Heart (tissue), 3 donors: ENCODE measurements around the gene CACYBP.

DNA sequence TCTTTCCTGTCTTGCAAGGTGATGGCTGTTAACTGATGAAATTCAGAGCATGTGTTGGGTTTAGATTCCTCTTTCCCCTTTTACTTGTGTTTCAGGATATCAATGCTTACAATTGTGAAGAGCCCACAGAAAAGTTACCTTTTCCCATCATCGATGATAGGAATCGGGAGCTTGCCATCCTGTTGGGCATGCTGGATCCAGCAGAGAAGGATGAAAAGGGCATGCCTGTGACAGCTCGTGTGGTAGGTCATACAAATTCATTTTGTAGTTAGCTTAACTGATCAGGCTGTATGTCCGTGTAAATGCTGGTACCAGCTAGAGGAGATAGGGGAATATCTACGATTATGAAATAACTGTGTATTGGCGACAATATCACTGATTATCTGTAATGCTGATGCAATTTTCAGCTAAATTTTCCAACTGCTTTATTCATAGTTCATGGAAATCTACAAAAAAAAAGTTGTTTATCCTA lies 8.2 kb downstream of the PRDX6 start:
- RAMPAGE, long total RNA, 2 experiments: no peak in any of the 2 experiments

DNA sequence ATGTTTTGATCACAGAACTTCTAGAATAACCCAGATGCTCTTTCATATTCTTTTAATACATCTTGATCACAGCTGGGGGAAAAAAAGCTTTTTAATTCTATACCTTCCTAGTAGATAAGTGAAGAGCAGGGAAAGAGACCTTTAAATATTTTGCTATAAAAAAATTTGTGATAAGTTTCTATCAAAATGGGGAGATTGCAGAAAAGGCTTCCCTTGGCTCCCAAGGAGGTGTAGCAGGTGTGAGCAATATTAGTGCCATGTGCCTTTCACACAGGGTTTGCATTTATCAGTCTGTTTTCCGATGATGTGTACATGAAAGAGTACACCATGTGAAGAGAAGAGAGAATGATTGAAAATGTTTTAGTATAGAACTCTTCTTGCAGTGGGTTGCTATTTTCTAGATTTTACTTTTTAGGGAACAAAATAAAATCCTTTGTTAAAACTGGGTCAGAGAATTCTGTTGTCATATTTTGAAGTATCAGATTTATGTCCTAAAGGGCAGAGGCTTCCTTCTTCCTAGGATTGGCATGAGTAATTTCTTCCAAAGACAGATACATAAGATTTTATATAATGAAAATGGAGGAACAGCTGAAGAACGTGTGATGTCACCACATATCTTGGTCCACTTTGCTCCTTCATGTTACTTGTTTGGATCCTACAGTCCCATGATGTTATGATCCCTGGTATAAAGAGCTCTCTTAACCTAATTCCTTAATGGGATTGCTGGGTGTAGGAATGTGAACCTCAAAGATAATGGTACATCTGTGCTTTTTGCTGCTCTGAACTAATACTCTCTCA lies 11.4 kb downstream of the PRDX6 start:
- RAMPAGE, long total RNA, 2 experiments: no peak in any of the 2 experiments

DNA sequence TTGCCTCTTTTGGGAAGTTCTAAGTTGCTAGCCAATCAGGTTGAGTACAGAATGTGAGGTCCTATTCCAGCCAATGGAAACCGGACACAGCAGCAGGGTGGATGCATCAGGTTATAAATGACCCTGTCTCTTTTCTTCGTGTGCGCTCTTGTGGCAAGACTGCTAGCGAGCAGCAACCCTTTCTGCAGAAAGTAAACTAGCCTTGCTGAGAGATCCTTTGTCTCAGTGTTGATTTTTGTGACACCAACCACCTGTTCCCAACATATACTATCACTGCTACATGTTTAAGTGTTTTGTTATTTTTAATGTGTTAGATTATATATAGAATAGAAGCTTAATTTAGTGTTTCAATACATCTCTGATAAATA lies 7.6 kb downstream of the TEX50 start:
- RAMPAGE, long total RNA, 2 experiments: no peak in any of the 2 experiments

DNA sequence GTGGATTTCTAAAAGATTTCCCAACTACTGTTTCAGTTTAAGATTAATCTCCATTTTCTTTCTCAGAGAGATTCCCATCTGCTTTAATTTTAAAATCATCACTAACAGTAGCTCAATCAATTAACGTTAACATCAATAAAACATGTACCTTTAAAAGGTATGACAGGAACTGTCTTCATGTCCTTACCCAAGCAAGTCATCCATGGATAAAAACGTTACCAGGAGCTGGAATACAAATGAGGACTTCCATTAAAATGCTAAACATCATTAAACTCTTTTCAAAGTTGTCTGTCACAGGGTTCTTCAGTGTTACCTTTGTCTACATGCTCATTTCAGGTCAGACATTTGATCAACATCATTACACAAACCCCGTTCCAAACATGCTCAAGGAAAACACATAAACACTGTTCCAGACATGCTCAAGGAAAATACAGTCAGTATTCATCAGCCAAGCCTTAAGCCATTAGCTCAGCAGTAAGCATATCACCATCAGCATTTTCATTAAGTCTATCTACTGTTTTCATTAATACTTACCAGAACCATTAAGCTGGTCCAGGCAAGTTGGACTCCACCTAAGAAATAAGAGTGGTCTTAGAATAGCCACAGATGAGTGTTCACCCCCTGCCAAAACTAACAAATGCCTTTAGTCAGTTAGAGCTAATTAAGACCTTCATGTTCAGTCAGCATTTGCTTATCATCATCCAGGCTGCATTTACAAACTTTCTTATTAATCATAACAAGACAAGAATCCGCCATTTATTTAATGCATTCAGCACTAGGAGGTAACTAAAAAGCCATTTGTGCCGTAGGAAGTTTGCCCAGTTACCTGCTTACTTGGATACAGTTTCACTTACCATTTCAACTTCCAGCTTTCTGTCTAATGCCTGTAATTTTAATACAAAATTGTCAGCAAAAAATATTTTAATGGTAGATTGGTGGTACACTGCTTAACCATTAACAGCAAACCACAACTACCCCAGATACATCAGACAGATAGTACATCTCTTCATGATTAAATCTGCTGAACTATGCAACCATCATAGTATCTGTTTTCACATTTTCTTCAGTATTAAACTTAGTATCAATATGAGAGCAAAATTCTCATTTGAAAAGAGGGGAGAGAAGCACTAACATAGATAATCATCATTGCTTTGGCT lies 2.5 kb upstream of the ZBTB37 start:
- RAMPAGE, long total RNA, 2 experiments: no peak in any of the 2 experiments

- RAMPAGE, long total RNA, 2 experiments: no peak in any of the 2 experiments
Measured at GRCh38 chr1:173867517-173867935, 654 bp upstream of the ZBTB37 start.

DNA sequence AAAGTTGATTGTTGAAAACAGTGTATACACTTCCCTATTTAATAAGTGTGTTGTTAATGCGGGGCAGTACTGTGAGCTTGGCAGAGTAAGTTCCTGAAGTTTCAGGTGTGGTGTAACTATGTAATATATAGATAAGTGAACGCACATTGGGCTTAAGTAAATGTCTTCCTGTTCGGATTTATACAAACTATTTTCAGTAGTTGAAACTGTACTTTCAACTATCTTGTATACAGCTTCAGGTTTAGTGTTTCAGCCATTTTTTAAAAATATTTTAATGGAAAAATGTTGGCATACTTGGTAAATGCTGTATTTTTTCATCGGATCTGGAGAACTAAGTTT lies 922 bp downstream of the ZBTB37 start:
- RAMPAGE, long total RNA, 2 experiments: no peak in any of the 2 experiments

GRCh38 chr1:173947184-173947810 lies 30.2 kb upstream of the SERPINC1 start:
- RAMPAGE, long total RNA, 2 experiments: no peak in any of the 2 experiments

DNA sequence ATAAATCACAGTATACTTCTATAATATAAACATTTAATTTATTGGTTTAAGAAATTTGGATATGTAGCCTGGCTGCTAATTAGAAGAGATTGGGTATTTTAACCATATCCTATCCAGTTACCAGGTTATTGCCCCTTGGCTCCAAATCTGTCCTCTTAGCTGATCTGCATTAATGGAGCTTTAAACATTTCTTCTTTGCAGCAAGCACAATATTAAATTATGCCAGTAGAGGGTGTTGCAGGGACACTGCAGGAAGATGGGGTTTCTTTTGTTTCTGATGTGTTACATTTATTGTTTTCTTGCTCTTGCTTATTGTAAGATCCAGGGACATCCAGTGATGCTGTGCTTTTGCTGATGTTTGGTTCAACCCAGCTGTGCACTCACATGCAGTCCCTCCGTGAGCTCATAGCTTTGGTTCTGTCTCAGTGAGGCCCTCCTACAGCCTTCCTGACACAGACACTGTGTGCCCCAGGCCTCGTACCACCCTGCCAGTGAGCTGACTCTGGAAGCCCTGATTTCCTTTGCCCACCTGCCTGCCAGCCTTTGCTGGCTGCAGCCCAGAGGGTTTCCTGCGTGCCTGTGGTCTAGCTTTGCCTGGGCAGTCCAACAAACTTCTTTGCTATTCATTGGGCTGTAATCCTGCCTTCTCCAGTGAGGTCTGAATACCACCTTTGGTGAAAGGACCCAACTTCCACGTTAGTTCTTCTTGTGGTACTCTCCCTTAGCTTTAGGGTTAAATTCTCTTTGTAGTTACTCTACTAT lies 103.5 kb downstream of the RABGAP1L start:
- RAMPAGE, long total RNA, 2 experiments: no peak in any of the 2 experiments

GRCh38 chr1:174413625-174414059 lies 34.1 kb upstream of the GPR52 start:
- RAMPAGE, long total RNA, 2 experiments: no peak in any of the 2 experiments

DNA sequence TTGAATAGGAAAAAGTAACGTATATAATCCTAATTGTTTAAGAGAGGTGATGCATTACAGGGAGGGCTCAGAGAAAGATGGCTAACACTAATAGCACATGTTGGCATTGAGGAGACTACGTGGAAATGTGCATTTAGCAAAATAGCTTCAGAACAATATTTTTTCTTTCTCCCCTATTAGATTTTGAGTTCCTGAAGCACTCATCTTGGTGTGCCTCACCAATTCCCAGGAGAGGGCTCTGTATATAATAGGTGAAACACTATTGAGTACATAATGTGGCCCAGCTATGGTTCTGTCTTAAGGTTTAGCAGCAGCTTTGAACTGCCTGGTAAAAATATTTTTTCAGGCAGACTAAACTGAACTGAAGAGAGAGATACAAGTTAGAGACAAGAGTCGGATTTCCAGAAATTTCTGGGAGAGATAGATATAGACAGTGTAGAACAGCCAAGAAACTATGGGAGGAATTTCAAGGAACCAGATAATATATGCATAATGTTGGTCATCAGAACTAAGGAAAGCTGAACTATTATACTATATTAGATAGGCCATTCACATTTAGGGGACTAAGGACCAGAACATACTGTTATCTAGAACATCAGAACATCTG lies 160.1 kb upstream of the CACYBP start:
- RAMPAGE, long total RNA, 2 experiments: no peak in any of the 2 experiments

- RAMPAGE, long total RNA, 2 experiments: no peak in any of the 2 experiments
Measured at GRCh38 chr1:174876938-174877858, 122.5 kb upstream of the CACYBP start.

GRCh38 chr1:174965590-174965932 lies 34.2 kb upstream of the CACYBP start:
- RAMPAGE, long total RNA, 2 experiments: no peak in any of the 2 experiments

DNA sequence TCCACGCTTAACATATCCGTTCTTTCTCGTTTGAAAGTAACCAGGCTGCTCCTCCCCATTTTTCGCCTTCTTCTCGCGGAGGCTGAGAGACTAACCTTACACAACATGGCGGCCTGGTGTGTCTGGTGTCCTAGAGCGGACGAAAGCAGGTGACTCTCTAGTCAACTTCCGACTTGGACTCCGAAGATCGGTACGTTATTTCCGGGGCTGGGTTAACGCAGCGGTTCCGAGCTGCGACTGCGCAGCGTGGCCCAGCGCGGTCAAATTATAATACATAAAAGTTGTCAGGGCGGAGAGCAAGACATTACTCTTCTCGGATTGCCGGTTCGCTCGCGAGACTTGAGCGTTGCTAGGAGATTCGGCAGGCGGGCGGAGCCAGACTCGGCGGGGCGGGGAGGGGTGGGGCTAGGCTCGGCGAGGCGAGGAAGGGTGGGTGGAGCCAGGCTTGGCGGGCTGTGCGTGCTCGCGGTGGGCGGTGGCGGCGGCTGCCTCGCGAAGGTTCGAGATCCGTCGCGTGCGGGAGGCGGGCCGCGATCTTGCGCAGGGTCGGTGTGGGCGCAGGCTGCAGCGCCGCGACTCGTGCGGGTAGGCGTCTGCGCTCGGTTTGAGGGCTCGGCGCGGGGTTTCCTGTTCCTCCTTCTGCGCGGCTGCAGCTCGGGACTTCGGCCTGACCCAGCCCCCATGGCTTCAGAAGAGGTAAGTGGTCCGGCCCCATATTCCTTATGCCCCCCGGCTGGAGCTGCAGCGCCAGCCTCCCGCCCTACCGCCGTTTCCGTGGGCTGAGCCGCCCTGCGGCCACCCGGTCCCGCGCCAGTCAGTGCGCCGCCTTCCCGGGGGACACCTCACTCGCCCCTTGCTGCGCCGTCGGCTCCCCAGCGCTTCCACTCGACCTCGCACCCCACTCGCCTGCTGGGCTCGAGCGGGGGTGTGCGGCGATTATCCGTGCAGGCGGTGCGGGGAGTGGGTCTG lies at the start of gene CACYBP:
CACYBP (plus strand) TSS at position 448 of the 969 bp plus-strand sequence.
- RAMPAGE, long total RNA, 2 experiments: start-site peak on the plus strand in 2 of 2 experiments, centred at positions 499 to 553 of the sequence, 961 to 2,412 reads per replicate

DNA sequence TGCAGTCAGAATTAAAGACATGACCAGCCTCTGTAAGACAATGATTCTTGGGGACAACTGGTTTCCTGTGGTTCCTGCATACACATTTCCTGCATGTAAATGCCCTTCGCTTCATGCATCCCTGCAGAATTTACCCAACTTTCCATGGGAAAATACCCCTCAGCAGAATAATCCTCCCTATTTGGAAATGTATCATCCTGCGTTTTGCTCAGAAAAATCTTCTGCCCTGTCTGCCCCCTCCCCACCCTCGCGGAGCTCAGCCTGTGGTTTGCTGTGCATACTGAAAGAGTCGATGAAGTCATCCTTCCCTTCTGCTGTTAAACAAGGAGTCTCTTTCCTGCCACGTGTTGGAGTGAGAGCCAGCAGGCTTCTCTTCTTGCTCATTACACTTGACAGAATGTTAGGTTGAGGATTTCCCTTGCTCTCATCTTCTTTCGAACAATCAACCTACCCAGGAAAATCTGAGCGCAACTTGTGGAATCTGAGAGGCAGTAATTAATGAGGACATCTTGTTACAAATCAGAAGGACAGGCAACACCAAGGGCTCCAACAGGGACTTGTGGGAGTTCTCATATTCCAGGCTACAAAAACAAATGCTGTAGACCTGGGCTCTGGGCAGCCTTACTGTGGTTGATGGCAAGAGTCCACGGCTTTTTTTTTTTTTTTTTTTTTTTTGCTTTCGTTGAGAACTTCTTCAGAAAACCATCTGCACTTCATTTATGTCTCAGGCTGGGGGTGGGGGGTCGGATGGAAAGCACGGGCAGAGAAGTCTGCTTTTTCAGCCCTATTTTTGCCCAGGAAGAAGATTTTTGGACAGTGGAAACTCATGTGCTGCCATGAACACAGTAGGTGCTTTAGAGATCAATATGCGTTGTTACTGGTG lies 4.9 kb downstream of the TNN start:
- RAMPAGE, long total RNA, 2 experiments: no peak in any of the 2 experiments

DNA sequence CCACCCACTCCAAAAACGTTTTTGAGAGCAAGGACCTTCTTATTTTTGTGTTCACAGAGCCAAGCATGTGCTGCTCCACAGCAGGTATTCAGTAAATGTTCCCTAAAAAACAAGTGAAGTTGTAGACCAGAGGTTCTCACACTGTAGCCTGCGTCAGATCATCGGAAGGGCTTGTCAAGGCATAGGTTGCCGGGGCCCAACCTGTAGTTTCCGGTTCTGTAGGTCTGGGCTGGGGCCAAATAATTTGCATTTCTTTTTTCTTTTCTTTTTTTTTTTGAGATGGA lies 50.3 kb downstream of the KIAA0040 start:
- RAMPAGE, long total RNA, 2 experiments: no peak in any of the 2 experiments

GRCh38 chr1:175200554-175201890 lies 8.4 kb upstream of the KIAA0040 start:
- RAMPAGE, long total RNA, 2 experiments: no peak in any of the 2 experiments

GRCh38 chr1:176040122-176040890 lies 166.8 kb downstream of the COP1 start:
- RAMPAGE, long total RNA, 2 experiments: no peak in any of the 2 experiments

DNA sequence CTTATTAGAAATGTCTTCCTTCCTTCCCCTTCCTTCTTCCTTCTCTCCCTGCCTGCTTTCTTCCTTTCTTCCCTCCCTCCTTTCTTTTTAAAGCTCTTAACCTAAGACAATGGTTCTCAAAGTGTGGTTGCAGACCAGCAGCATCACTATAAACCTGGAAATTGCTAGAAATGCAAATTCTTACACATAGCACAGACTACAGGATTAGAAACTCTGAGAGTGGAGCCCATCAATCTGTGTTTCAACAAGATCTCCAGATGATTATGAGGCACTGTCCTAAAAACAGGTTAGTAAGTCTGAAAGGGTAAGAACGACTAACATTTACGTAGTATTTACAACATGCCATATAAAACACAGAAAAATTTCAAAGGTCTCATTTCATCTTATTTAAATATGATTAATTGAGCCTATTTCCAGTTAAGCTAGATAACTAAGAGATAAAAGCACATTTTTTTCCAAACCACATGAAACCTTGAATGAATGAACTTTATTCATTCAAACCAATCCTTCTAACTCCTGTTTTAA lies 138.8 kb downstream of the COP1 start:
- RAMPAGE, long total RNA, 2 experiments: no peak in any of the 2 experiments

GRCh38 chr1:176515073-176515895 lies 52.3 kb downstream of the PAPPA2 start:
- RAMPAGE, long total RNA, 2 experiments: no peak in any of the 2 experiments

- RAMPAGE, long total RNA, 2 experiments: no peak in any of the 2 experiments
Measured at GRCh38 chr1:177968246-177968584, 1.6 kb downstream of the SEC16B start.